Right cardiac atrium (tissue), 1 donor: ENCODE results near the gene C2orf92.

DNA sequence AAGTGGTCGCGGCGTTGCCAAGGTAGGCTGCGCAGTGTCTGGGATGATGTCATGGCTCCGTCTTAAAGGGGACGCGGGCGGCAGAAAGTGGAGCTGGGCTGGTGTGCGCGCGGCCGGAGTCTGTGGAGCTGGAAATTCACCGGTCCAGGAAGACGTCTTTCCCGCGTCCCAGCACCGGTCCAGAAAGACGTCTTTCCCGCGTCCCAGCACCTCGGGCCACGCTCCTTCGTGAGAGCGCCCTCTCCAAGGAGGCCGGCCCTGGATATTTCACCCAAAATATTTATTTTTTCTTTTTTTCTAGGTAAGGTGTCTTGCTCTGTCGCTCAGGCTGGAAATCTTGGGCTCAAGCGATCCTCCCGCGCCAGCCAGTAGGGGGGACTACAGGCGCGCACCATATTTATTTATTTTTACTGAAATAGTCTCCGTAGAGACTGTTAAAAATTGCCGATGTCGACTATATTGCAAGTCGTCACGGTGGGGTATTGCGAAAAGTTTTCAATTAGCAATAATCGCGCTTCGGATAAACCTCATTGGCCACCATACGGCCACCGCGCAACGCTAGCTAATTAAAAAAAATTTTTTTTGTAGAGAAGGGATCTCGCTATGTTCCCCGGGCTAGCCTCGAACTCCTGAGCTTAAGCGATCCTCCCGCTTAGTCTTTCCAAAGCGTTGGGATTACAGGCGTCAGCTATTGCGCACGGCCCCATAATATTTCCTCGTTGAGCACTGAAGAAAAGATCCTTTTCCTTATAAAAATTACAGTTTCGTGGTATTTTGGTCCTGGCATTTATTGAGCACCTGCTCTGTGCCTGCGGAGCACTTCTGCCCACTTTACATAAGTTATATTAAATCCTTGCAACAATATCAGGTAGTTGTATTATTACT lies 570 bp upstream of the ACTR1B start:
- PRO-cap, result bidirectional peak, plus-strand start at position 123 of the sequence, minus-strand start outside the sequence

GRCh38 chr2:97669372-97669950 lies at the start of gene C2orf92:
Gene C2orf92, plus strand, starts transcription at chr2:97669713.
- PRO-cap, result no peak

- PRO-cap, result no peak
Observed at GRCh38 chr2:97732884-97733545, 19.6 kb downstream of the ZAP70 start.

DNA sequence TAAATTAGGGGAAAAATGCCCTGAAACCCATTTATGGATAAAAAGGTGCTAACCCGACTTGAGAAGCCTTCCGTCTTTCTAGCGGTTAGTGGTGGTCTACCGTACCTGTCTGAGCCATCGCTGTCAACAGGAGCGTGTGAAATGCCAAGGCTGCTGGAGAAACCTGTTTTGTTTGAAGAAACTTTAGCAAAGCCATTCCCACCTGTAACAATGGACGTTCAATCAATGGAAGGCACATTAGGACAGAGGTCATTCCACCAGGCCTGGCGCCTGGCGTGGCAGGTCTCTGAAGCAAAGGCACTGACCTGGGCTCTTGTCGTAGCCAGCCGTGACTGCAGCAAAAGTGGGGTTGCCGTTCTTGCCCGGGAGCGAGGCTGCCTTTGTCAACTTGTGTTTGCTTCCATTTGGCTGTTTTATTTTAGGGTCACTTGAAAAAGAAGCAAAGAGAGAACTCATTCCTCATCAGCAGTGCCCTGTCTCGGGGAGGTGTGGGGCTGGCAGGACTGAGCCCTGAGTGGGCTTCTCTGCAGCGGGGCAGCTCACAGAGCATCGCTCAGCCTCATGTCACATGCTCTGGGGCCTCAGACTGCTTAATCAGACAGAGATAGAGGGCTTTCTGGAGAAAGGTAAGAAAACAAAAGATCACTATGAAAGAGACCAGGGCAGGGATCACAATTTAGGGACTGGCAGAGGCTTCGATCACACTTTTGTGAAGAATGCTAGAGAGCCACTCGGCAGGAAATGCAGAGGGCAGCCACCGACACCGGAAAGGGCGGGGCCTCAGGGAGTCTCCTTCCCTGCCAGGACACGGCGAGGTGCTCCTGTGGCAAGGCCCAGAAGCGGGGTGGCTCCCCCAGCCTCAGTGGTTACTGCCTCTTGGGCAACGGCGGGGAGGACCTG lies 47.4 kb downstream of the ZAP70 start:
- PRO-cap, result no peak

GRCh38 chr2:97761388-97761761 lies 48.0 kb downstream of the ZAP70 start:
- PRO-cap, result no peak

GRCh38 chr2:97854386-97855316 lies 141.1 kb downstream of the TMEM131 start:
- PRO-cap, result no peak

GRCh38 chr2:97886202-97887093 lies 109.3 kb downstream of the TMEM131 start:
- PRO-cap, result no peak

DNA sequence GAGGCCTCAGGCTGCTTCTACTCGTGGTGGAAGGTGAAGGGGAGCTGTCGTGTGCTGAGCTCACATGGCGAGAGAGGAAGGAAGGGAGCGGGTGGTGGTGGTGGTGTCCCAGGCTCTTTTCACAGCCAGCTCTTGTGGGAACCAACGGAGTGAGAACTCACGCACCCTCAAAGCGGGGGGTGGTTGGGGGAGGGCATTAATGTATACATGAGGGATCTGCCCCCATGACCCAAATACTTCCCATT lies 22.3 kb downstream of the INPP4A start:
- PRO-cap, result no peak

- PRO-cap, result no peak
Observed at GRCh38 chr2:98472741-98473531, 28.3 kb downstream of the INPP4A start.

- PRO-cap, result no peak
Observed at GRCh38 chr2:98474603-98475310, 30.1 kb downstream of the INPP4A start.

- PRO-cap, result no peak
Observed at GRCh38 chr2:98487443-98488269, 43.0 kb downstream of the INPP4A start.

DNA sequence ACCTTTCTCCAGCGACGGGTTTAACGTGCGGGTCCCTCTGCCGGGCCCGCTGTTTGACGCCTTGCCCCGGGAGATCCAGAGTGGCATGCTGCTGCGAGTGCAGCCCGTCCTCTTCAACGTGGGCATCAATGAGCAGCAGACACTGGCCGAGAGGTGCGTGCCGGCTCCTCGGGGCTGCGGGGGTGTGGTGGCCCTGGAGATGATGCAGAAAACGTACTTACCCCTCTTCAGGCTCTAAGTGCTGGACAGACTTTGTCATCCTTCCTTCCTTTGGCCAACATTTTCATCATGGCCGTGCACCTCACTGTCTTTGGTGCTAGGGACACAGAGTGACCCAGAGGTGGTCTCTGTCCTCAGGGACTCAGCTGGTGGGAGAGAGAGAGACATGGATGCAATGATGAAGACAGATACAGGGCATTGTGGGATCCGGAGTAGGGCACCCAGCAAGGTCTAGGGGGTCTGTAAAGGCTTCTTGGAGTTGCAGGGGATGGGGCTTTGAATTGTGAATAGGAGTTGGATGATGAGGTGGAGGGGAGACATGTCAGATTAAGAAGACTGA lies 42.2 kb downstream of the COA5 start:
- PRO-cap, result no peak

DNA sequence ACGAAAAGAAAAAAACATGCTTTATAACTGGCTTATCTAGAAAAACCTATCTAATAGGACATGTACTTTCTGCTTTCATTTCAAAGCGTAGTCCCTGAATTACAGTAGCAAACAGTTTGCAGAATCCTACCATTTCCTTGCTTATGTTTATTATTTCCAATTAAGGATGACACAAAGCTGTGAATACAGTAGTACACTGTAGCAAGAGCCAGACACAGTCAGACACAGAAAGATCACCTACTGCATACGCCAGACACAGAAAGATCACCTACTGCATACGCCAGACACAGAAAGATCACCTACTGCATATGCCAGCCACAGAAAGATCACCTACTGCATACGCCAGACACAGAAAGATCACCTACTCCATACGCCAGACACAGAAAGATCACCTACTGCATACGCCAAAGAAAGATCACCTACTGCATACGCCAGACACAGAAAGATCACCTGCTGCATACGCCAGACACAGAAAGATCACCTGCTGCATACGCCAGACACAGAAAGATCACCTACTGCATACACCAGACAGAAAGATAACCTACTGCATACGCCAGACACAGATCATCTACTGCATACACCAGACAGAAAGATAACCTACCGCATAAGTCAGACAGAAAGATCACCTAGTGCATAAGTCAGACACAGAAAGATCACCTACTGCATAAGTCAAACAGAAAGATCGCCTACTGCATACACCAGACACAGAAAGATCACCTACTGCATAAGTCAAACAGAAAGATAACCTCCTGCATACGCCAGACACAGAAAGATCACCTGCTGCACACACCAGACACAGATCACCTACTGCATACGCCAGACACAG lies 25.9 kb downstream of the COA5 start:
- PRO-cap, result no peak

DNA sequence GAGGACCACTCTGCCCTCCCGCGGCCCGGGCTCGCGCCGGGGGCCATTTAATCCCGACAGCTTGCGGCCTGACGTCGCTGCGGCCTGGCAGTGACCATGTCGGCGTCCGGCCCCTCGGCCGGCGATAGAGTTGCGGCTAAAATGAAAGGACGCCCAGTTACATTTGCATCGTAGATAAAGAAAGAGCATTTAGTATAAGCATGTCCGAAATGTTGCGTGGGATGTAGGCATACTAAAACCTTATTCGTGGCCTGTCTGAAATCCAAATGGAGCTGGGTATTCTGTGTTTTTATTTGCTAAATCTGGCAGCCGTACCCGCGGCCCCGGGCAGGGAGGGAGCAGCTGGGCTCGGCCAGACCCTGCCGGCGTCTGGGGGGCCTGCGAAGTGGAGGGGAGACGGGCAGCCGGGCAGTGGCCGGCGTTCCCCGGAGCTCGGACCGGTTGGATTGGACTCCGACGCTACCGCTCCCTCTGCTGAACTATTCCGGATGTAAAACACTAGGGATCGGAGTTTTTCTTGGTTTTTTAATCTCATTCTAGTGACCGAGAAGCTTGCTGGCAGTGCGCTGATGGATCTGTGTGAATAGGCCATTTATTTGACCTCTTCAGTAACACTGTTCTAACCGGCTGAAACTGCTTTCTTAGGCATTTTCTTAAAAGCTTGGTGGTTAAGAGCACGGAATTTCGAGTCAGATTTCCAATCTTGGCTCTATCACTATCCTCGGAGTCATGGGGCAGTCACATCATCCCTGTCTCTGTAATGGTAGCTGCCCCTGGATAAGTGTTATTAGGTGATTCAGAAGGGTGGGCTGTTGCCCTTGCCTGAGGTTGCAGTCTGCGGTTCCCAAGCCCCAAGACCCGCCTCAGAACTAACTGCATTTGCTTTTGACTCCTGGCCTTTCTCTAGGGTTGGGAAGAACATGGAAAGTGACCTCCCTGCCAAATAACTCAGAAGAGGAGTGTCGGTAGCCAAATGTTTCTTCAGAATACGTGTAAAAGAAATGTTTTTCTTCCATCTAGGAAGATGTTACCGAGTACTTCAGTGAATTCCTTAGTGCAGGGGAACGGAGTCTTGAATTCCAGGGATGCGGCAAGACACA lies 697 bp downstream of the UNC50 start:
- PRO-cap, result unidirectional peak, minus-strand start at position 126 of the sequence; bidirectional peak, plus-strand start at position 531 of the sequence, minus-strand start at position 446 of the sequence

GRCh38 chr2:98718312-98718805 lies 12.6 kb downstream of the MGAT4A start:
- PRO-cap, result no peak

DNA sequence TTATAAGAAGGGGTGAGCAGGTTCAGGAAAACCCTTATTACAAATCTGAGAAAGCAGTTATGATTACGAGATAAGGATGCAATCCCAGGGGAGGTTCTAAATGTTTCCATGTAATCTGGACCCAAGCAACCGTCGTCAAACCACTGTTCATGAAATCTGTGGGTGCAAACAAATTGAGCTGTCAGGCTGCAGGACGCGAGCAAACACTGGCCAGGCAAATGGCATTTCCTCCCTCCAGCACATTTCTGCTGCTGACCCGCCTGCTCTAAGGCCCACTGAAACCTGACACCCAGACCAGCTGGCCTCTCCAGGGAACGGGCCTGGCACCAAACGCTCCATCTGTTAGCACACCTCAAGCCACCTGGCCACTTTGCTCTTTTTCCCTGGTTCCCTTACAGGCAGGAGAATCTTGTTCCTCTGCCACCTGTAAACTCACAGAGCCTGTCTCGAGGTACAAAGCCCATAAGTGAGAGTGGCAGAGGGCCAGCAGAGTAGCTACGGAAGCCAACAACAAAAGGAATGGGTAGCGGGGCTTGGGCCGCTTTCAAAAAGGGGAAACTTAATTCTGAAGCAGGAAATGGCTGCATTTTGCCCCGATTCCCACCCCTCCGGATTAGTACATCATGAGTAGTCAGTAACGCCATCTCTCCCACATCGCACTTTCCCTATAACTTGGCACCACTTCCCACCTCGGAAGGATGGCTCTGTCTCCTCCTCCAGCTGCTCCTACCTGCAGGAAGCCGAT lies 26.5 kb downstream of the CRACDL start:
- PRO-cap, result no peak

GRCh38 chr2:99407301-99408251 lies 70.4 kb downstream of the EIF5B start:
- PRO-cap, result no peak

DNA sequence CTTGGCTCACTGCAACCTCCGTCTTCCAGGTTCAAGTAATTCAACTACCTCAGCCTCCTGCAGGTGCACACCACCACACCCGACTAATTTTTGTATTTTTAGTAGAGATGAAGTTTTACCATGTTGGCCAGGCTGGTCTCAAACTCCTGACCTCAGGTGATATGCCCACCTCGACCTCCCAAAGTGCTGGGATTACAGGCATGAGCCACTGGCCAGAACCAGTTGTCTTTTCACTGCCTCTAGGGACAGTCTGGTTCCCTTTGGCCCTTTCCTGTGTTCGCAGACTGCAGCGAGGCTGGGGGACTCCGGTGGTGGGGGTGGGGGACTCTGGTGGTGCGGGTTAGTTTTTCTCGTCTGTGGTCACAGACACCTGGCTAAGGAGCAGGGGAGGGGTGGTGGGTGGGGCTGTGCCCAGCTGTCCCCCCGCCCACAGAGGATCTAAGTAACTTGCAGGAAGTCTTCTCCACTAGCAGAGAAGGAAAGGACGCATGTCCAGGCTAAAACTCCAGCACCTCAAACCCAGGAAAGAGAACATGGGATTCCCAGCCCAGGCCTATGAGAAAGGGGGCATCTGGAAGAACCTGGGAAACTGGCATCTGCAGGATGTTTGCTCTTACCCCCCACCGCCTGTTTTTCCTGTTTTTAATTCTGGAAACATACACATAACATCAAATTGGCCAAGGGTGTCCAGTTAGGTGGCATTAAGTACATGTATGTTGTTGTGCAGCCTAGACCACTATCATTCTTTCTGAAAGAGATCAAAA lies 148.5 kb upstream of the REV1 start:
- PRO-cap, result no peak

GRCh38 chr2:99875855-99876634 lies 266.3 kb downstream of the AFF3 start:
- PRO-cap, result no peak

DNA sequence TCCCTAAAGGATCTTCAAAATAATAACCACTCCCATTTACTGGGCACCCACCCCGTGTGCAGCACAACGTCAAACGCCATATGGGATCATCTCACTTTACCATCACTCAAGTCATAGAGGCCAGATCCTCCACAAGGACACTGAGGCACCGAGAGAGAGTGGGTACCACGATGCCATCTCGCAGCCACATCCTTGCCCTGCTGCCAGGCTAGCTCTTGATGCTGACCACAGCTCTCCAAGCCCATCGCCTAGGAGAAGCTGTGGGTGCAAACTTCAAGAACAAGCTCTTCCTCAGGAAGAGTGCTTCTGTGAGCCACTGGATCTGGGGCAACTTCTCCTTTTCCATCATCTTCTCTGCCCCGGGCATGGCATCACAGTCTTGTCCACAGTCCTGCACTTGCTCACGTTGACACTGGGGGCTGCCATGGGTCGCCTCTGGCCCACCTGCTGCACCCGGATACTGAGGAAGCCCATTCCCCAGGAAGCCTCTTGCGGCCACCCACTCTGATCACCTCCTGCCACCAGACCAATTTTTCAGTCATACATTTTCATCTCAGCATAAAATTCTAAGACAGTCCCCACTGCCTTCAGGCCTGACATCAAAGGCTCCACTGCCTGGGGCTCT lies 244.1 kb downstream of the AFF3 start:
- PRO-cap, result no peak